ENCODE measurements around a stretch of chr16.

GRCh38 chr16:67873884-67874420, 1.1 kb downstream of the EDC4 start:
- PRO-cap: no peak
- RAMPAGE, long total RNA: no peak

GRCh38 chr16:67928767-67929355, 2.8 kb downstream of the CTRL start:
- PRO-cap: no peak
- RAMPAGE, long total RNA: no peak

DNA sequence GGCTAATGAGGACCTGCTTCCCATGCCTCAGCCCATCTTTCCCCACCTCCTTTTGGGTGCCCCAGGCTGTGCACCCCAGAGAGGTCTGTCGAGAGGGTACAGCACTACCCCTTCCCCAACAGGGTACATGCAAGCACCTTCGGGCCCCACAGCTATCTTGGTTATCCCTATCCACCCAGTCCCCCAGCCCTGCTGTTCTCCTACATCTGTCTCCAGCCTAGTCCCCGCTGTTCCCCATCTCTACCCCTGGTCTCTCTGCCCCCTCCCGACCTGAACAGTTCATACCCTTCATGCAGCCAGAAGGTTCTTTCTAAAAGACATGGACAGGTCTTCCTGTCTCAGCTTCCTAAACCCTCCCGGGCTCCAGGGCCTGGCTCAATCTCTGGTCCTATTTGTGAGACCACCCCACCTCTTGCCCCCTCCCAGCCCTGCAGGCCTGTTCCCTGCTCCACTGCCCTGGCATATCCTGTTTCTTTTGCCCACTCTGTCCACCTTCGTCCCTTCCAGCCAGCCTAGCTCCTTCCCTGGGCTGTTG, 383 bp downstream of the CTRL start:
- PRO-cap: no peak
- RAMPAGE, long total RNA: no peak

GRCh38 chr16:67957561-67958303, 10.7 kb downstream of the SLC12A4 start:
- PRO-cap: no peak
- RAMPAGE, long total RNA: no peak

GRCh38 chr16:68039951-68040206, 16.8 kb downstream of the DUS2 start:
- PRO-cap: no peak
- RAMPAGE, long total RNA: no peak

GRCh38 chr16:68074597-68075480, 10.3 kb upstream of the NFATC3 start:
- PRO-cap: no peak
- RAMPAGE, long total RNA: no peak

DNA sequence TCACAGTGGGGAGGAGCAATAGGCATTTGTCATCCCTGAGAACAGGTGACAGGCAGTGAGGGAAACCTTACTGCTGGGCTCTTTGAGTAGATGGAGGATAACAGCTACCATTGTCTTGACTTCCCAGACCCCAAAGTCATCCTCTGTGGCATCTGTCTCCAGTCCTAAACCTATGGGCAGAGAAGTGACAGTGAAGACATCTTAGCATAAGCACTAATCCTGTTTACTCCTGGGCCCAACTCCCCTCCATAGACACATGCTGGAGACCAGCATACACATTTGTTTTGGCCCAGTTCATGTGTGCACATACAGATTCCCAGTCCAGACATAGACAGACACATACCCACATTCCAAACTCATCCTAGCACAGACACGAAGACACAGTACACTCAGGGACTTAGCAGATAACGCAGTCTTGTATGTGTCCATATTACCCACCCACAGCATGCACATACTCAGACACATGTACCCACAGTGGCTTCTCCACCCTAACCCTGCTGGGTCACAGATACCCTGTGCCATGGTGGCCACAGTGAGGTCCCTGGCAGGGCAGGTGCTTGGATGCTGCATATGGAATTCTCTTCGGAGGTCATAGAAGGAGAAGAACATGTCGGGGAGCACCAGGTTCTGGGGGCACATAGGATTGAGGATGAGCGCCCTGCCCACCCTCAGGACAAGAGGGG, 2.5 kb downstream of the ESRP2 start:
- PRO-cap: no peak
- RAMPAGE, long total RNA: no peak

DNA sequence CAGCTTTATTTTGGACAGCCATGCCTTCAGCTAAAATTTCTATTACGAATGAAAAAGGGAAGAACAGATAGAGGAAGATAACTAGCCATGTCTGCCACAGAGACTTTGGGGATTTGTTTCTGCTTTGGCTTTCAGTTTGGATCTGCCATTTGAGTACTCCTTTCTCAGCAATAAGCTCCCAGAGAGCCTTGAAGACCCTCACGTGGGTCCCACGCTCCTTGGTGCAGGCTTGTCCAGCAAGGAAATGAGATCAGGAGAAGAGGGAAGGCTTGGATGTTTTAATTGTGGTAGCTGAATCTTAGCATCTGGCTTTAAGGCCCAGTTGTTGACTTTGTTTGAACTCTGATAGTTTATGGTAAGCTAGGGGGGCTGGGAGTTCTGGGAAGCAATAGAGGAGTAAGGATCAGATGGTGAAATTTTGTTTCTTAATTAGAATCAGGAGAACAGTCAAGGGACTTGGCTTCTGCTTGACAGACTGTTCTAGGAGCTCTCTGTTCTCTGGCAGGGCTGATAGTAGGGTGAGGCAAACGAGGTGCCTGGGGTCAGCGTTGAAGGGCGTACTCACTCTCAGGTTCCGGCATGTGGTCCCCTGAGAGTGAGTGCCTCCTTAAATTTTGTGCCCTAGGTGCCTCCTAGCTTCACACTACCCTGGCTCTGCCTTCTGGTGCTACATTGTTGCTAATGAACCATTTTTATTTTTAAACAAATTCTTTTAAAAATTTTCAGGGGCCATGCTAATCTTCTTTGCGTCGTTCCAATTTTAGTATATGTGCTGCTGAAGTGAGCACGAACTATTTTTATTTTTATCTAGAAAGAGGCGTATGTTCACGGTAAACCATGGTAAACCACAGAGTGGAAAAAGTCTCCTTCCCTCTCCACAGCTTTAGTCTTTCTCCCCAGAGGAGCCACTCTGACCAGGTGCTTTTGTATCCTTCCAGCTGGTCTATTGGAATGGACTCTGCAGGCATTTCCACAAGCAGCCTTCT, 19.5 kb downstream of the SLC7A6 start:
- PRO-cap: no peak
- RAMPAGE, long total RNA: no peak

DNA sequence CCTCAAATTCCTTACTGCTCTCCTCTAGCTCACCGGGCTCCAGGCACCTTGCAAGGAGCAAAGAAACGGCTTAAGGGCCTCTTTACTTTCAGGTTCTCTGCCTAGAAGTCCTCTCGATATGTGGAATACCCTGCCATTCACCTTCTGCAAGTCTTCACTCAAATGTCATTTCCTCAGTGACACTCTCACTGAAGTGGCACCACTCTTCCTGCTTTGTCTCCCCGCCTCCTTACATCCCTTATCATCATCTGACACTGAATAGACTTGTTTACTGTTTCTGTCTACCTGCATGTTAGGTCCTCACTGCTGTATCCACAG, 965 bp downstream of the SLC7A6OS start:
- PRO-cap: no peak
- RAMPAGE, long total RNA: no peak

DNA sequence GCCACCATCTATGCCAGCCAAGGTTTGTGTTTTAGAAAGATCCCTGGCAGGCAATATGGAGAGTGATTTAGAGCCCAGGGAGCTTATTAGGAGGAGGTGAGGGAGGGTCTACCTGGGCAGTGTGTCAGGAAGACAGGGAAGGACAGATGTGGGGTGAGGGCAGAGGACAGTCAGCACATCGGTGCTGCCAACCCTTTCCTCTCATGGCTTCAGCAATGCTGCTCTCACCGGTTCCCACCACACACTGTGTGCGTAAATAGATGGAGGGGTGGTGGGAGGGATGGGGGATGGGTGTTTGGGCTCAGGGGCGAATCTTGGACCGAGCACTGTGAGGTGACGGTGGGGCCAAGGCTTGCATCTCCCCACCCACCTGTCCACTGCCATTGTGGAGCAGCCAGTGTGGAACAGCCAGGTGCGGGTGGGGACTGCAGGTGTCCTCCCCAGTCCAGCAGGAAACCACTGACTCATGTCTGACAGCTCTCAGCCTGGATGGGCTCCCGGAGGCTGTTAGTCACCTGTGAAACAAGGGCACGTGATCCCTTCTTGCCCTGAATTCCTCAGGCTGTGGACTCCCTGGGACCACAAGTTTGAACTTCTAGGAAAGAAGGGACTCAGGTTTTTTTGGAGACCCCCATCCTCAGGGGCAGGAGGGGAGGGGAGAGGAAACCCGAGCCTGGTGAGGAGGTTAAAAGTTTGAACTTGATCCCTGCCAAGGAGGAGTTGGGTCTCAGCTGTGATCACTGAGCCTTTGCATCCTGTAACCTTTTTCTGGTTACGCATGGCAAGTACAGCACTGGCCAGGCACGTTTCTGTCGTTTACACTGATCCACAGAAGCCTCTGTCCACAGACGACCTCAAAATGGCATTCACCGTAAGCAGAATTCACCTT, 42.7 kb upstream of the SMPD3 start:
- PRO-cap: no peak
- RAMPAGE, long total RNA: no peak

DNA sequence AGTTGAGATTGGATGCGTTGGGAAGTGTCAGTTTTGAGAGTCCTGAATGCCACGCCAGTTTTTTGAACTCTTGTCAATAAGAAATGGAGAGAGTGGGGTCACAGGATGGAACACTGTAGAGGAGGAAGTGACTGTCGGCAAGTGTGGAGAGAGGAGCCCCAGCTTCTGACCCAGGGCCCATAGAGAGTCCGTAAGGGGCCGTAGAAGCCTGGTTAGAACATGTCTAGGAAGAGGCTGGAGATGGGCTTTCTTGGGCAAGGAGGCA, 894 bp downstream of the ZFP90 start:
- PRO-cap: no peak
- RAMPAGE, long total RNA: no peak

- PRO-cap: no peak
- RAMPAGE, long total RNA: no peak
These were observed 8.5 kb upstream of the CDH3 start for GRCh38 chr16:68636669-68637020.

DNA sequence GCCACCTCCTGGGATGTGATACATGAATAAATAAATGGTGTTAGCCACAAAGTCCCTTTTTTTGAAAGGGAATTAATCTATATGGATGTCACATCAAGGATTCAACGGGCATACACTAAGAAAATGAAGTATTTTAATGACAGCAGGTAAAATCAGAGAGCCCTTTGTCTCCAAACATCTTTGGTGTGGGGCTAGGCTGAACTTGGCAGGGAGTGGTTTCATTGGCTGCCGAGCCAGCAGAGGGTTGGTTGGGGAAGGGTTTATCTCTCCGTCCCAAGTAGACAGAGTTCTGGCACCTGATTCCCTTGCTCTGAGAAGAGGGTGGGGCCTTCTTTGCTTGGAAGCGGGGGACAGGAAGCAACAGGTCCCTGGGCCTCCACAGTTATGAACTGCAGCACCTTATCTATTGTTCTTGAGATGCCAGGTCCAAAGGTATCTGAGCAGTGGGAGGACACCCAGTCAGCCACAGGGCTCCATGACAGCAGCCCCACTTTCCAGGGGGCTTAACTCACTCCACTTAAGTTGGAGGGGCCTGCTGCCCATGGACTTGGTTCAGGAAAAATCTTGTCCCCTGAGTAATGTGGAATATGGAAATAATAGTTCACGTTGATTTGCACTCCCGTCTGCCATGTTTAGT, 12.3 kb upstream of the CDH1 start:
- PRO-cap: no peak
- RAMPAGE, long total RNA: no peak

DNA sequence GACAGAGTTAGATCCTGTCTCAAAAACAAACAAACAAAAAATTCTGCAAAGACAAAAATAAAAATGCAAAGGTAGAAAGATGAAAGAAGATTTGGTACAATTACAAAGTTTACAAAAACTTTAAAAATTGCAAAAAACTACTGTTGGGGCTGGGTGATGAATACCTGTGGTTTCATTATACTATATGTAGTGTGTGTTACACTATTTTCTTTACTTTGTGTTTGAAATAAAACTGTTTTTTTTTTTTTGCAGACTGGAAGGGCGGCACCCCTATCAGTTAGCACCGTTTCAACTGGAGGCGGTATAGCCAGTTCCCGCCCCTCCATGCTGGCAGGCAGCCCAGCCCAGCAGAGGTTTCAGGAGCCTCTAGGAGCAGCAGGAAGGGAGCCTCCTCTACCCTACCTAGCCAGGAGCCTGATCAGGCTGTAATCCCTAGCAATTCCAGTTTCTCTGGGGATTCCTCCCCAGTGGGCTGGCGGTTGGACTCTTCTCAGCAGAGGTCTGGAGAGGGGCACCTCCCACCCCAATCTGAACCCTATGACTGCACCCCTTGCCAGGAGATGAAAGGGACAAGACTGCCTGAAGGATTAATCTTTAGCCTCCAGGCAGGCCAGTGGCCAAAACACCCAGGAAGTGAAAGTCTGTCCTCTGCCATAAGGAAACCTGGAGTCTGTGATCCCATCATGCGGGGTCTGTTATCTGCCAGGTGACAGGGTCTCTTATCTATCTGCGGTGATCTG, 5.1 kb upstream of the CDH1 start:
- PRO-cap: no peak
- RAMPAGE, long total RNA: no peak

GRCh38 chr16:68754346-68754867, 17.3 kb downstream of the CDH1 start:
- PRO-cap: no peak
- RAMPAGE, long total RNA: no peak

DNA sequence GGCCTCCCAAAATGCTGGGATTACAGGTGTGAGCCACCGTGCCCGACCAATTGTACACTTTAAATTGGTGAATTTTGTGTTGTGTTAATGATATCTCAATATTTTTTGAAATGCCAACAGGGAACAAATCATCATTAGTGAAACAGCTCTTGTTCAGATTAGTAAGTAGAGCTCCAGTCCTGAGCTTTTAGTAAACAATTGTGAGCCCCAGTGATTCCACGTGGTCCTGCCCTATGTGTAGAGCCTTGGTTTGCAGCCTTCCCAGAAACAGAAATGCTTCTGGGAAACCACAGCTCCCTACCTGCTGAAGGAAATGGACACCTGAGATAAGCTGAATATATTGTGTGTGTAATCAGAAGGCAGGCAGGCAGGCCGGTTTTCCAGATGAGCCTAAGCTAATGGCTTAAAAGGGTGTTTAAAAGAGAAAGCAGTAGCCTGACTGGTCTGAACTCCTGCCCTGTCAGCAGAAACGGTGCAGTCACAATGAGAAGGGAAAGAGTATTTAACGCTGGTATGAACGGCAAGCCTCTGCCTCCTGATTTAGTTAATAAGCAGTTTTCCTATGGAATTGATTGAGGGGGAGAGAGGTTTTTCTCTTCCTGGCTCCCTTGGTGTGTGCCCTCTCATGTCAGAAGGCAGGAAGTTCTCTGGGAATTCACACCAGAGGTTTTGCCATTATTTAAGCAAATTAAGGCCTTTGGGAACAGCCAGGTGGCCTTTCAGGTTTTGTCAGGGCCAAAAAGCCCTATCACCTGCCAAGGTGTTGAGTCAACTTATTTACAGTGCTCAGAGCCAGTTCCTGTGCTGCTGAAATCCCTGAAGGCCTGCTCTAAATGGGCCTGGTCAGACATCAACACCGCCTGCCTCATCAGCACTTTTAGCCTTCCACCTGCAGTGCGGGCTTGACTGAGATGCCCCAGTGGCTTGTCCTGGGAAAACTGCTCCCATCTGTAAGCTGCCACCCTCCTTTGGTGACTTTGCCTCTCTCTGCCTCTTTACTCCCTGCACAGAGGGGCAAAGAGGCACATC, 41.5 kb downstream of the CDH1 start:
- PRO-cap: no peak
- RAMPAGE, long total RNA: no peak

- PRO-cap: no peak
- RAMPAGE, long total RNA: no peak
These were observed 10.7 kb downstream of the HAS3 start for GRCh38 chr16:69116056-69116706.

DNA sequence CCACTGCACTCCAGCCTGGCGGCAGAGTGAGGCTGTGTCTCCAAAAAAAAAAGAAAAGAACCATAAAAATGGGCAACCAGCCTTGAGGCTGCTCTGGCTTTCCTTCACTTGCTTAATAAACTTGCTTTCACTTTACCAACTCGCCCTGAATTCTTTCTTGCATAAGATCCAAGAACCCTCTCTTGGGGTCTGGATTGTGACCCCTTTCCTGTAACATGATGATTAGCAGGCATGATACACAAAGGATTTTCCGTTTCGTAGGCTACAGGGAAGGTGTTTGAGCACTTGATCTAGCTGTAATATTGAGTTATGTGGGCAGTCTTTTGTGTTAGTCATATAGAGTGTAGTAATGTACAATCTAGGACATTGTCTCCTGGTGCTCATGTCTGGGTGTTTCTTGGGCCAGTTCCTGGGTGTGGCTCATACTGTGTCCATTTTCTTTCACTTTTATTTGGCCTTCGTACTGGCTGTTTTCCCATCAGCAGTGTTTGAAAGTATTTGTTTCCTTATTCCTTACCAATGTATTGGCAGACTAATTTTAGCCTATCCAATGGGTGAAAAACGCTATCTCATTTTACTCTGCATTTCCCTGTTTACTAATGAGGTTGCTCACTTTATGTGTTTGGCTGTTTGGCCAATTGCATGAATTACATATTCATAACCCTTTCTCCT, 13.5 kb upstream of the SNTB2 start:
- PRO-cap: unidirectional peak, minus-strand start at position 587 of the sequence
- RAMPAGE, long total RNA: no peak

DNA sequence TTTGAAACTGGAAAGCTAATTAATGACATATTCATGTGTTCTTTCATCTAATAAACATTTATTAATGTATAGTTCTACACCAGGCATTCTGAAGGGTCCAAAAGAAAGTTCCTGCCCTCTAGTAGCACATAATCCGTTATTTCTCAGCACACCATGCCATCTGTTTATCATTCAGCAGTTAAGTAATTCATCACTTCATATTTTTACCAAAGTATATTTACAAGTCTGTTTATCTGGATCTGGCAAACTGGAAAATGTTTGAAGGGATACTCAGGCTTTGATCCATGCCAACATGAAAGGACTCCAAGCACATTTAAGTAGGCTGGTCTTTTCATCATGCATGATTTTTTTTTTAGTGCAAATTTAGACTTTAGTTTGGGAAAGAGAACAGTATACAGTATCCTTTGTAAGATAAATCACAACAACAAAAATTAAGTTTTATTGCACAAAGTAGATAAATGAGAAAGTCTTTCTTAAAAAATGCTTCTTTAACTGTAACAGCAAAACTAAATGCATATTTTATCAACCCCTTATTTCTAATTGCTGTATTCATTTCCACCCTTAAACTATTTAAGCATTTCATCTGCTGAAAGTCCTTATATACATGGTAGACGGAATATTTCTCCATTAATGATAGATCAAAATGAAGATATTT, 4.0 kb upstream of the VPS4A start:
- PRO-cap: no peak
- RAMPAGE, long total RNA: no peak

- PRO-cap: no peak
- RAMPAGE, long total RNA: no peak
These were observed 5.9 kb downstream of the PDF start for GRCh38 chr16:69324050-69325230.